Mononuclear cell (primary cell): ENCODE results near the gene NCAM2.

GRCh38 chr21:15875310-15876112 is 145.7 kb downstream of the USP25 start:
- RRBS, result no CpG with 5 or more reads among the region's 8 CpGs

GRCh38 chr21:16078809-16079056 is 349.0 kb downstream of the USP25 start:
- RRBS, result no CpG with 5 or more reads among the region's 3 CpGs

- RRBS, result no CpG with 5 or more reads among the region's 2 CpGs
These were observed 357.2 kb downstream of the USP25 start for GRCh38 chr21:16086995-16087393.

GRCh38 chr21:16538956-16539203 is 809.1 kb downstream of the USP25 start:
- RRBS, result no CpG with 5 or more reads among the region's 5 CpGs

DNA sequence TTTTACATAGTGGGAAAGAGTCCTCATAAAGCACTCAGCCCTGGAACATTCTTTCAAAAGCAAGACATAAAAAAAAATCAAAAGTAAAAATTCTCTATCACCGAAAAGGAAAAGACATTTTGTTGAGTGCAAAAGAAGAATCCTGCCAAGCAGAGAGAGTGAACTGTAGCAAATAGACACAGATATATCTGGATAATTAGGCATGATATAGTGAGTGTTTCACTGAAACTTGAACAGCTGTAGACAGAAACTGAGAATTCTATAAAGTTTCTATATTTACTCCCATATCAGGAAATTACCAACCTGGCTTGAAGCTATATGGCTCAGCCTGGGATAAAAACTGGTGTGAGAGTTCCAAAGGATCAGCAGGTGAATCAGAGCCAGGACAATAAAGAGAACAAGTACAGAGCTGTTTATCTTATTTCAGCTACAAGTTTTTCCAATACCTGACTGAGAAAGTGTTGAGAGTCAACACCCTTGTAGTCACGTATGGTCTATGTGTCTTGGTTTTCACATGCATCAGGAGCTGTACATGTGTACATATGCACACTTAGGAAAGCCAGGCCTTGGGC is 40.8 kb upstream of the CXADR start:
- RRBS, result no CpG with 5 or more reads among the region's 2 CpGs

- RRBS, result no CpG with 5 or more reads among the region's 6 CpGs
These were observed 19.7 kb downstream of the C21orf91 start for GRCh38 chr21:17799444-17799965.

DNA sequence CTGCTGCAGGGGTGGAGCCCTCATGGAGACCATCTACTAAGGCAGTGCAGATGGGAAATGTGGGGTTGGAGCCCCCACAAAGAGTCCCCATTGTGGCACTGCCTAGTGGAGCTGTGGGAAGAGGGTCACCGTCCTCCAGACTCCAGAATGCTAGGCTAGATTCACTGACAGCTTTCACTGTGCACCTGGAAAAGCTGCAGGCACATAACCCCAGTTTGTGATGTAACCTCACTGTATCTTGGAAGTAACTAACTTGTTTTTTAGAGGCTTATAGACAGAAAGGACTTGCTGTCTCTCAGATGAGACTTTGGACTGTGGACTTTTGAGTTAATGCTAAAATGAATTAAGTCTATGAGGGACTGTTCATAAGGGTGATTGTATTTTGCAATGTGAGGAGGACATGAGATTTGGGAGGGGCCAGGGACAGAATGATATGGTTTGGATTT is 10.7 kb downstream of the C21orf91 start:
- RRBS, result no CpG with 5 or more reads among the region's 1 CpG

DNA sequence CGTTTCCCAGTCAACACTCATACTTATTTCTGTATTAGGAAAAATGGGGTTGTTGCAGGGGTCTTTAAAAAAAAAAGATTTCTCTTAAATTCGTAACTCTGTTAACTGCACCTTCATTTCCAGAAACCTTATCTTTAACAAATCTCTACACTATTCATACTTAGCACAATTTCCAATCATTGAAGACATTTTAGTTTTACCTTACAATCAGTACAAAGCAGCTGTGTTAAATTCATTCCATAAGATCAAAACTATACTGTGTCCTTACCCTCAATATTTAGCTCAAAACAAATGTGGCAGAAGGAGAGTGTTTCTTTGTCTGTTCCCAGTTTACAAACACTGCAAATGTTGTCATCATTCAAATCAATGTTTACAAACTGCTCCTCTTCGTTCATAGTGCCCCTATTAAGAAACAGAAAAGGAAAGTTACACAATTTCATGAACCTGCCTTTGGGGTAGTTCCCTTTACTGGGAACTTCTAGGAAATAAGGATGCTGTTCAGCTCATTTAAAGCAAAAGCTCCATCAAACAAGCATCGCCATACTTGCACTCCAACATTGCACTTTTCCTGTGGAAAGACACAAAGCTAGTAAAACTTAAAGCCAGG is 1.1 kb downstream of the C21orf91 start:
- RRBS, result no CpG with 5 or more reads among the region's 4 CpGs

DNA sequence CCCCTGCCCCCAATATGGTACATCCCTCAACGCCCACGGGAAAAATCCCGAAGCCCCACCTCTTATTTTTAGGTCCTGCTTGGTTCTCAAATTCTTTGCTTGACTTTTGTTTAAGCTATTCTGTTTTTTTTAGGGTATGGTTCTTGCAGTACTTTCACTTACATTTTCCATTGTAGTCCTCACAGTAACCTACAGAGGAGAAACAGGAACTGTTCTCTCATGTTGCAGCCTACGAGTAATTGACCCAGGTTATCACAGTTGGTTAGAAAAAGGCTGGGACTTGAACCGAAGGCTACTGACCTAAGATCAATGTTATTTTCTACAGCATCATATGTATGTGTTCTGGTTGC is 727 bp upstream of the C21orf91 start:
- RRBS, result no CpG with 5 or more reads among the region's 5 CpGs

DNA sequence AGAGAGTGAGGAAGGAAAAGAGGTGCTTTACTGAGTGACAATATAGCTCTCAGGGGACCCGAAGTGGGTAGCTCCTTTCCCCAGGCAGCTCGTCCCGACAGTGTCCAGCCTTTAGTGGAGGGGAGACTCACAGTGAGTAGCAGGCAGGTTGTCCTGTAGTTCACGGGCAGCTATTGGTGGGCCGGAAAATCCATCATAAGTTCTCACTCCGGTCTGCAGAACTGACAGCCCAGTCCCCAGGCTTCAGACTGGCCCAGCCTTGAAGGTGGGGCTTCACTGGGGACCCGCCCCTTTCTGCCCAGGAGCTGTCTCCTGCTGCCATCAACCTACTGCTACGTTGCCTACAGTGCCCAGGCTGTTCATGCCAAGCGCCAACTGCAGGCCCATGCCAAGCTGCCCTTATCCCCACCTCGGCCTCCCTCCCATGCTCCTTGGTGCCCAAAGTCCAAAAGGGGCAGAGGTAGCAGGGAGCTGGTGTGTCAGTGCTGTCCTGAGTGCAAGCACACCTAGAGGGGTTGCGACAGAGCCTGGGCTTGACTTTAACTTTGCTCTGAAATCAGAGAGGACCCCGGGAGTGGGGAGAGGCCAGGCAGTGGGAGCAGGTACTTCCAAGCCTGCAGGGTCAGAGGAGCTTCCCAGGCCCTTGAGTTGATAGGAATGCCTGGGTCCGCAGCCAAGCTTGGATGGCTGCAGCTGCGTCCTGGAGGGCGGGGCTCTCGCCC is 1144.4 kb upstream of the NCAM2 start:
- RRBS, result no CpG with 5 or more reads among the region's 16 CpGs

GRCh38 chr21:20997815-20998719 is at the start of gene NCAM2:
Gene NCAM2 (plus strand): TSS chr21:20998409.
- RRBS, result 5% methylated on average over 45 of the region's 88 CpGs

GRCh38 chr21:23856798-23857232 is 1750.5 kb downstream of the MRPL39 start:
- RRBS, result no CpG with 5 or more reads among the region's 12 CpGs

GRCh38 chr21:25361901-25362391 is 245.3 kb downstream of the MRPL39 start:
- RRBS, result no CpG with 5 or more reads among the region's 25 CpGs

GRCh38 chr21:25396368-25396659 is 211.0 kb downstream of the MRPL39 start:
- RRBS, result no CpG with 5 or more reads among the region's 4 CpGs

DNA sequence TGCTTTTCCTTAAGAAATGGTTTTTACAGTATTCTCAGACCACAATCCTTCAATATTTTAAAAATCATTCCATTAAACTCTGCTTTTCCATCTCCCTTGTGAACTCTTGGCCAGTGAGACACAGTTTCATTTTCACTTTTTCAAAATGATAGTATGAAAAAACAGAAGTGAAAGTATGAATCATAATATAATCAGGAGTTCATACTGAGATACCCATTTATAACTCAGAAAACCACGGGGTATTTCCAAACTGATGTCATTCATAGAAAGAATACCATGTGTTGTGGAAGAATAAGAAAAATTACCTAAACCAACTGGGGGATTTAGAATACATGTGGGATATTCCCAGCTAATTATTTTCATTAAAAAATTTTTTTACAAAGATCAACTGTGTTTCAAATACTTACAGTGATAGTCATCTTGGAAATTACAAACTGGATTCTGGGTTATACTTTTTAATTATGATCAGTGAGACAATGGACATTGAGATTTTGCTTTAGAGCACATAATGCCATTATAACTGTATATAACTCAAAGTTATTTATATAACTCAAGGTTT is 149.8 kb downstream of the MRPL39 start:
- RRBS, result no CpG with 5 or more reads among the region's 1 CpG

GRCh38 chr21:25687672-25688150 is 47.0 kb downstream of the ATP5PF start:
- RRBS, result no CpG with 5 or more reads among the region's 4 CpGs

DNA sequence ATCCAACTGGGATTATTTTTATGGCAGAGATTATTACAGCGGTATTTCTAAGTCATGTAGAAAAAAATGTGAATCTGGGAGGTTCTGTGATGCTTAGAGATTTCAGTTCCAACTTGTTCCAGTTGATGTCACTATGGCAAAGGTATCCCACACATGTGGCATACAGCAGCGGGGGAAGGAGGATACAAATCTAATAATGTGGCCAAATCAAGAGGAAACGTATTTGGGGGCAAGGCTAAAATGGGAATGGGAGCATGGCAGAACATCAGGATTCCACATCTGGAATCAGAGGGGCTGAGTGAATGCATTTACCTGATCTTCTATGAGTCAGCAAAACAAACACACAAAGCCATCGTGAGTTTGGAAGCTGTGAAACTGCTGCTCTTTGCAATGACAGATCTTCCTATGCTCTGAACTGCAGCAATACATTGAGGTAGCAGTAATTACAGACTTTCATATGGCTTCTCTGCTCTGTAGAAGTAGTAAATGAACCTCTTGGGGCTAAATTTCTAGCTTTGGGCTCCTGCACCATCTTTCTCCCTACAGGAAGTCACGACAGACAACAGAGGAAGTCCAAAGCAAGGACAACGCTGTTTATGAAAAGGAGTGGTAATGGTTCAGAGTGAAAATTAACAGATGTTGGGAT is 55.5 kb downstream of the GABPA start:
- RRBS, result no CpG with 5 or more reads among the region's 6 CpGs

- RRBS, result no CpG with 5 or more reads among the region's 2 CpGs
These were observed 144.5 kb downstream of the GABPA start for GRCh38 chr21:25879381-25879621.